ENCODE data around the gene CASP7.

DNA sequence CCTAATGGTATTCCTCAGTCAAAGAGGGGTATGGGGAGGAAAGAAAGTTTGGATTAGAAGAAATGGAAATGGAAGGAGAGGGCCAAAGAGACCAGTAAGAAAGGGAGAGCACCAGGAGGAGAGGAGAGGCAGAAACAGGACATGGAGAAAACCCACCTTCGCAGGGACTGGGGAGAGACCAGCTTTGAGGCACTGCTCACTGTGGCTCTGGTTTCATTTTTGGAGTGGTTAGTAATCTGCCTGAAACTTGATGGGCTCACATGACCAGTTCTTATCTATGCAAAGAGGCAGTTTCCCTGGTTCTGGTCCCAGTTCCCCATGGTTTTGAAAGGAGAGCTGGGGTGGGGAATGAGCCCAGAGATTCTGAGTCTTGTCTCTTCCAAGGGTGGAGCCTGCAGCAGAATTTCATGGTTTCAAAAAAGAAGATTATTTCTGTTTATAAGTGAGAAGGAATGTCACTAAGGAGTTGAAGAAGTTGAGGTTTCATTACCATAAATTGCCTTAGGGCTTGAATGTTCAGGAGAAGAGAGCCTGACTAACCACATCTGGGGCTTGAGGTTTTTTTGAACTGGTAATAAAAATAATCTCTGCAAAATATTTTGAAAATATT, 190.3 kb upstream of the HABP2 start:
- PRO-cap, result no peak
- RAMPAGE, long total RNA, 2 experiments, result no peak in any of the 2 experiments

GRCh38 chr10:113630787-113631393, 33.0 kb downstream of the NRAP start:
- PRO-cap, result no peak
- RAMPAGE, long total RNA, 2 experiments, result no peak in any of the 2 experiments

DNA sequence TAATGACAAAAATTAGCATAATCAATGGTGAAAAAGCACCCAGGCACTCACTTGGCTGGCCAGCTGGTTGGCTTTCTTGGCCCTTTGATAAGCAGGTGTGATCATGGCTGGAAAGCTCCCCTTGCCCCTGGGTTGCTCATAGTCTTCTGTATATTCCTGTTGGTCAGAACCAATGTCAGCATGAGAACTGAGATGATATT, 11.1 kb downstream of the NRAP start:
- PRO-cap, result no peak
- RAMPAGE, long total RNA, 2 experiments, result no peak in any of the 2 experiments

GRCh38 chr10:113679475-113680155, at the start of gene CASP7:
CASP7 (plus strand) TSS chr10:113679912.
- PRO-cap, result bidirectional peak, plus-strand start at chr10:113679629, minus-strand start at chr10:113679554; bidirectional peak, plus-strand start at chr10:113679912, minus-strand start at chr10:113679805
- RAMPAGE, long total RNA, 2 experiments, result start-site peak on the plus strand in 1 of 2 experiments, at chr10:113679609-113679917 at its widest, 25 to 50 reads per replicate

DNA sequence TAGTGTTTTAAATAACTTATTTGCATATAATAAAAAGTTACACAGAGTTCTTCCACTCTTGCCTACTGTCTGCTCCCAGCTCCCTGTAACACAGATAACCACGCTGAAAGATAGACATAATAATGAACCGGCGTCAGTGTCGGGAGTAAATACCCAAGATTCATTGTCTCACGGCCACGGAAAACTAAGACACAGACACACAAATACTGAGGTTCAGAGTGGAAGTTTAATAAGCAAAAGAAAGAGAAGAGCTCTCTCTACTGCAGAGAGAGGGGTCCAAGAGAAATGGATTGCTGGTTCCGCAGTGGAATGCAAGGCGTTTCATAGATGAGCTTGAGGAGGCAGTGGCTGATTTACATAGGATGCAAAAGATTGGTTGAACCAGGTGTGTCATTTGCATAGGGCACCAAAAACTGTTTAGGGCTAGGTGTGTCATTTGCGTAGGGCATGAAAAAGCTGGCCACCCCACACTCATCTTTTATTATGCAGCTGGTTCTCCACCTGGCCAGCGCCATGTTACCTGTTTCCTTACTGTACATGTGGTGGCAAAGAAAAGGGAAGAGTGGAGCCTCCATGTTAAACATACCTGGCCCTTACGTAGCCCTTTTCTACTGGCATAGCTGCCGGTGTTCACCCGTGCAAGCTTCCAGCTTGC, 32.9 kb downstream of the CASP7 start:
- PRO-cap, result no peak
- RAMPAGE, long total RNA, 2 experiments, result no peak in any of the 2 experiments

DNA sequence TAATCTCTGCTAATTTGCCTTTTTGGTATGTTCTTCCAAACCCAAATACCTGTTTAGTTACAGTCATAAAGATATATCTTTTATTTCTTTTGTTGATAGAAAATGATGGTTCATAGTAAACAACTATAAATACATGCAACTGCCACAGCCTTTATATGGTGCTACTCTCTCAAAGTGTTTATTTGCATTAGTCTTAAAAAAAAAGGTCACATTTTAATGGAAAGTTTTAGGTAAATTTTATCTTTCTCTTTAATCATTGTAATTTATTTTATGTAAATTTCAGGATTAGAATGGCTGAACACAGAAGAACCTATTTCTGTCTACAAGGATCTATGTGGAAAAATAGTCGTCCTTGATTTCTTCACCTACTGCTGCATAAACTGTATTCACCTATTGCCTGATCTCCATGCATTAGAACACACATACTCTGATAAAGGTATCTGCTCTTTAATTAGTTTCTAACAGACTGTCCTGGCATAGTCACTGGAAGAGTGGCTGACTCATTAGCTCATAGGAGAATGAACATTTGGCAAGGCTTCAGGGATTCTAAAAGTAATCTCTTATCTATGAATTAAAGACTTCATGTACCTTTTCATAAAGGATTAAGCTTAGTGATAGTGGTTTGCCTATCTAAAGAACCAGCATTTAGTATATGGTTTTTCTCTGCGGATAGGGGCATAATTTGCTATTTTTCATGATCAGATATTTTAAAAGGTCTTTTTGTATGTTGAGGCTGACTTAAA, 4.0 kb downstream of the NHLRC2 start:
- PRO-cap, result no peak
- RAMPAGE, long total RNA, 2 experiments, result no peak in any of the 2 experiments

DNA sequence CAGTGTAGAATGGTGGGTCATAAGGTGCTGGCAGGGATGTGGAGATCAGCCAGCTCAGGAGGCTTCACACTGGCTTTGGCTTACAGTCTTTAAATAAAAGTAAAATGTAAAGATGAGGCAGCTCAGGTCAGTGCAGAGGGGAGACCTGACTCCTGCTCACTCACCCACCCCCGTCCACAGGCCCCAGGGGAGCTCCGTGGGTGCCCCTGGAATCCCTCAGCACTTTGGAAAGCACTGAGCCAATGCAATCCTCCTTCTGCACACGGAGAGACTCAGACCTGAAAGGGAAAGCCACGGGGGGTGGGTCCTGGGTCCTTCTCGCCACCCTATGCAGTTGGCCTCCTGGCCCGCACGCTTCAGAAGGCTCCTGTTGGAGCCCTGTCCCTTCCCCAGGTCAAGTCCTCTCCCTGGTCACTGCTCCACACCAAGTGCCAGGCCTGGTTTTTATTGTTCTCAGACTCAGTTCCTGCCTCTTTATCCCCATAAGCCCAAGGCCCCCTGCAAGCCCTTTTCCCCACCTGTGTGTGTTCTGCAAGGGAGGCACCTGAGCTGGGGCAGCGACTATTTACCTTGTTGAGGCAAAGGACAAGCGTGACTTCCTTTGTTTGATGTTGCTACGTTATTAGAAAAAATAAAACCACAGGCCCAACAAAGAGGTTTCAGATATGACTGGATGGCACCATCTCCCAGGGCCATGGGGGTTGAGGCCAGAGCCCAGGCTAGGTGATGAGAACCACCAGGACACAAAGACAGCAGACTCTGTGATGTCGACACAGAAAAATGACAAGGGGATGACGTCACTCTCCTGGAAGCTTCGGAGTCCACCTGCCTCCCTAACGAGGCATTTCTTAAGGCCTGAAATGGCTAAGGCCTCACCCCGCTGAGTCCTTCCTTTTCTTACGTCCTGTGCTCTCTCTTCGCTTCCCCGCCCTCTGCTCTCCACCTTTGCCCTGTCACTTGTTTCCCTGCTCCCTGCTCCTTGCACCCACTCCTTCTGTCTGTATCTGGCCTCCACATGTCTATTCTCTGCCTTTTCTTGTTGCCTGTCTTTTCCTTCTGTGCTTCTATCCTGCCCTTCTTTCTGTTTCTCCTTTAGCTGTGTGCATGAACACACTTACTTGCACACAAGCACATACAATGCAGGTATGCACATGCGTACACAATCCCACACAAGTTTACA, 83.2 kb upstream of the ADRB1 start:
- PRO-cap, result no peak
- RAMPAGE, long total RNA, 2 experiments, result no peak in any of the 2 experiments

- PRO-cap, result no peak
- RAMPAGE, long total RNA, 2 experiments, result no peak in any of the 2 experiments
These were observed 3.2 kb downstream of the ADRB1 start for GRCh38 chr10:114046805-114047405.

DNA sequence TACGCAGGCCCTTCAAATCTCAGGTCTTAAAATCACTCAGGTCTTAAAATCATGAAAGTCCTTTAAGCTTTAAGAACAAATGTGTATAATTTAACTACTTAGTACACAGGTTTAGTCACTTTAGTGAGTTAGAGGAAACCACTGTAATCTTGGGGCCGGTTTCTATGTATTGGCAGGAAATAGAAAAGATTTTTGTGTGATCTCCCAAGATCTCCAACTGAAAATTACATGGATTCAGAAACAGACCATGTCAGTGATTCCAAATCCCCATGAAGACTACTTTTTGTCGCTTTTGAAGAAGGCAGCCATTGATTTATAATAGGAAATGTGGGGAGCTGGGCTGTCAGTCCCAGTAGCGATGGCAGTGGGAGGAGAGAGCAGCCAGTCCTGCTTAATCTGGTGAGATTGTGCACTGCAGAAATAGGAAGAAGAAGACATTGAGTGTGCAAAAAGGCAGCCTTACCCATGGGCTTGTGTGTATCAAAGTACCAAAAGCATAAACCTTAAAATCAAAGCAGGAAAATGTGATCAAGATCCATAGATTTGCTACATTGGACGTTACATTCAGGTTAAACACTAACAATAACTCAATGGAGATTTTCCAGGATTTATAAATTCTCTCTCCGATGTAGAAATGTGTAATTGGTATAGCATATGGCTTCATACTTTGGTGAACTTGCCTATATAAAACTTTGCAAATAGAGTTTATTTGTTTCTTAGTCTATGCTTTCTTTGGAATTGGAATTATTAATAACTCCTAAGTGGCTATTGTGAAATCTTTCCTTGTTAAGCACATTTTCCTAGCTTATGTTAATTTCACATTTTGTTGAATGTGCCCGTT, 4.8 kb downstream of the ADRB1 start:
- PRO-cap, result no peak
- RAMPAGE, long total RNA, 2 experiments, result no peak in any of the 2 experiments

DNA sequence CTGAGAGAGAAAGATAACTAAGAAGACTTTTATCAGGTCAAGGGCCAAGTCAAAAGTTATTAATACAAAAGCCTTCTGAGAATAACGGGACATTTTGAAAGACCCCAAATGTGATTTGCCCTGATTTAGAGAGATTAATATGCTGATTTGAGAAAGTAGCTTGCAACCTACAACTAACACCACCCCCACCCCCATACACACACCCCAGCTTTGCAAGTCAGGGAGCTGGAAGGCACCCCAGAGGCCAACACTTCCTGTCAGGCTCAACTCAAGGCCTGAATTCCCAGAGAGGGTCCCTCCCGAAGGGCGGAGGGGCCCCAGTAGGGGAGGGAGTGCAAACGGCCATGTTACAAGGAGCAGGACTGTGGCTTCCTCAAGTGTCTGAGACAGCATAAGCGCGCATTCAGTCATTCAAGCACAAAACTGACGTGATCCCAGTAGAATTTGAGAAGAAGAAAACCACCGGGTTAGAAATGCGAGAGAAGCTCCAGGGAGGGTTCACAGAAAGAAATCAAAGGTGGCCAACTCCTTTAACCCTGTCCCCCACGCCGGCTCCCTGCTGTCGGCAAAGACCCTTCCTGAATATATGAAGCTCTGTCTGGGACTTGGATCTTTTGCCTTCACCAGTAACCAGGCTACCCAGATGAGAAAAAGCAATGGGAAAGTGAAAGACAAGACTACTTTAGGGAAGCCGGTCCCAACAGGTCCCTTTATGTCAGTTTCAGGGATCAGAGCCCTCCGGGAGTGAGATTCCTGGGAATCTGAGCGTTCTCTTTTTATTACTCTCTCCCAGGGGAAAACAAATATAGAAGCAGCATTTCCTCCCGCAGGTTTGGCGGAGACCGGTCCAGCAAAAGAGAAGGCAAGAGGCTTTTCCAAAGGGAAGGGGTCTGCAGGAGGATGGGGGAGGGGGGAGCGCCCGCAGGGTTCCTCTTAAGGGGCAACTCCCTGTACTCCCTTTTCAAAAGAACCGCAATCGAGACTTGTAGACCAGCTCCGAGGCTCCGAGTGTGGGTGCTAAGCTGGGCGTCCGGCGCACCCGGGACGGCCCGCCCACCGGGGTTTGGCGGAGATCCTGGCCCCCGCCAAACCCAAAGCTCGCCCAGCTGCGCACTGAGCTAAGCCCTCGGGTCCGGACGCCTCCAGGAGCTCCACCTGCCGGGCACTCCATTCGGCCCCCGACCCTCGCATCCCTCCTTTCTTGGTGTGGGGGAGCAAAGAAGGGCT, 1.2 kb downstream of the AFAP1L2 start:
- PRO-cap, result no peak
- RAMPAGE, long total RNA, 2 experiments, result no peak in any of the 2 experiments

- PRO-cap, result no peak
- RAMPAGE, long total RNA, 2 experiments, result no peak in any of the 2 experiments
These were observed 23.2 kb upstream of the AFAP1L2 start for GRCh38 chr10:114427430-114428048.

DNA sequence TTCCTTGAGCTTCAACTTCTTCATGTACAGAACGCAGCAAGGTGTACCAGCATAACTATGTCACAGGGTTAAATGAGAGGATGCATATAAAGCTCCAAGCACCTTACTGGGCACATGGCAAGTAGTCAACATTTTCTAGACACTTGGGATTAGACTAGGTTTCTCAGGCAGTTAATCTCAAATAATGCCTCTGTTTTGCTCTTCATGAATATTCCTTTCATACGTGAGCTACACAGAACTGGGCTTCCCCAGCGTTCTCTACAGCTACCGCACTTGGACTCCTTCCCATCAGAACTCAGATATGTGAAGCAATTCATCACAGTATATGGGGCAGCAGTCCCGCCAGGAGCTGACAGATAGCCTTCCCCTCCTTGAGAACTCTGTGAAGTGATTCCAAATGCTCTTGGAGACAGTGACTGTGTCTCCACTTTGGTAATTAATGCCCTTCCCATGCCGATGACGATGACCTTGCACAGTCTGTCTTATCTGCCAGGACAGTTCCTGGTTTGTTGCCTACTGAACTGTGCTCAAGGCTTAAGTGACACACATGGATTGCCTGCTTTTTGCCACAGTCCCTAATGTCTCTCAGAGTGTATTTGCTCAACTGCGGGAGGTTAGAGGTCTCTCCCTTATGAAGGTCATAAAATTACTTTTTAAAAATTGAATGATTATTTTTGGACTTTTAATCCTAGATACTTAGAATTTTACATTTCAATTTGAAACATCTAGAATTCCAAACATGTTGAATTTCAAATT, 75.0 kb upstream of the AFAP1L2 start:
- PRO-cap, result unidirectional peak, minus-strand start at position 379 of the sequence
- RAMPAGE, long total RNA, 2 experiments, result no peak in any of the 2 experiments

DNA sequence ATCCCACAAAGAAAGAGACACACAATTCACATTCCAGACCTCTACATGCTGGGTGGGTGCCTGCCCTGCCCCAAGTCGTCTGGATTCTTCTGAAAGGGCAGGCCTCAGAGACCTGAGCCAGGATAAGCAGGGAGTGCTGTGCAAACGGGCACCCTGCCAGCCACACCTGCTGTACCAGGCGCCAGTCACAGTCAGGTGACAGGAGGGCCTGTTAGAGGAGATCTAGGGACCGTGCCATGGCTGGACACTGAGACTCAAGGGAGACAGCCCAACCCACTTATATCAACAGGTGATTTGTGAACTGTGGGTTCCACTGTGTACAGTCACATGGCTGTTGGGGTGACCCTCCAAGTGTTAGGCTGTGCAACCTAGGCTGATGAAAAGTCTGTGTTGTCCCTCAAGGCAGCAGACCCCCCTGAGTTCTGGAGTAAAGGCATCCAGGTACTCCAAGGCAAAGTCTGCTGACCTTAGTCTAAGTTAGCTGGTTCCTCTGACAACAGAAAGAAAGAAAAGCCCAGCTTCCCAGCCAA, 103.2 kb upstream of the AFAP1L2 start:
- PRO-cap, result no peak
- RAMPAGE, long total RNA, 2 experiments, result no peak in any of the 2 experiments

- PRO-cap, result unidirectional peak, minus-strand start at chr10:114526557; unidirectional peak, minus-strand start at chr10:114526589; unidirectional peak, minus-strand start at chr10:114526910
- RAMPAGE, long total RNA, 2 experiments, result start-site peak on the minus strand in 1 of 2 experiments, at chr10:114526834-114526907 at its widest, 287 reads per replicate
These were observed 122.3 kb upstream of the AFAP1L2 start for GRCh38 chr10:114526137-114527493.

GRCh38 chr10:114541382-114542083, 116.5 kb downstream of the ABLIM1 start:
- PRO-cap, result no peak
- RAMPAGE, long total RNA, 2 experiments, result no peak in any of the 2 experiments

DNA sequence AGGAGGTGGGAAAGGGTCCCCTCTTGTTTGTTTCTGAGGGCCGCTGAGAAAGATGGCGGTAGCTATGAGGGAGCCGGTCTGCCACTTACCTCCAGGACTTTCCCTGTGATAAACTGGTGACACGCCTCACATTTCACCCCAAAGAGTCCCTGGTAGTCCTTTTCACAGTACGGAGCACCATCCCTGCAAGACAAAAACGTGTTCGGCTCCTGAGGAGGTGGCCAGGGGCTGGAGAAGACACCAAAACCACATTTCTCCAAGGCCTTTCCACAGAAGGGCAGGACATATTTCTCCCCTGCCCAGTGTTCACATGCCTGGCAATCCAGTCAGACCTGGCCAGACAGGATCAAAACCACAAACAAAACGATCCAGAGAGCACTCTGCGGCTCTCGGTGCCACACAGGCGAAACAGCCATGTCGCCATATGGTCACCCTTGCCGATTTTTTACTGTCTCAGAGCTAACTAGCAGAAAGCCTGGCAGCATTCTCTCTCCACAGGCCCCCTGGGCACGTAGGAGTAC, 113.1 kb downstream of the ABLIM1 start:
- PRO-cap, result no peak
- RAMPAGE, long total RNA, 2 experiments, result no peak in any of the 2 experiments

DNA sequence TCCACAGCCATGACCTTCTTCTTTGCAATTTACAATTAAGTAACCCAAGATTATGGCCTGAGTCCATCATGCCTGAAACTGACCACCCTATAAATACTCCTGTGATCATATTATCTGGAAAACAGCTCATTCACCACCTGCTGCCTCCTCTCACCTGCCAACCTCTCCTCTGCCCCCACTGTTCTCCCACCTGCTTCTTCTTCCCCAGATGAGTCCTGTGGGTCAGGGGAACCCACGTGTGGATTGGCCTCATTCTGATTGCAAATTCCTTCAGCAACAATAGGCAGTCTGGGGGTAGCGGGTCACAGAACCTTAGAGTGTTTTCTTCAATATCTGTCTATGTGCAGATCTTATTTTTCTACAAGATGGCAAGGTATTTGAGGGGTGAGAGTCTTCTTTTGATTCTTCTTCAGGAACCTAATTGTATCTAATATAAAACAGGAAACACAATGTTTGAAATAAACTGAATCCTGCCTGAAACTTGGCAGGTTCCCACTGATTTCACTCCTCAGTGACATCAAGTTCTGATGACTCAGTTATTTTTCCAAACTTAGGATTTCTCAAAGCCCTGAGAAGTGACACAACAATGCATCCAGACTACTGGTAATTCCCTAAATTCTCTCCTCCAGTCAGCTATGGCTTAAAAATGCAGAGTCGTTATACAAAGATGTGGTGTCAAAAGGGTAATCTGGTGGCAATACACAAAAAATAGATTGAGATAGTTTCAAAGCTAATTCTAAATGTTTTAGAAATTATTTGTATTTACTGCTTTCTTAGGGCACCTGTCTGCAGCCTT, 81.1 kb downstream of the ABLIM1 start:
- PRO-cap, result no peak
- RAMPAGE, long total RNA, 2 experiments, result no peak in any of the 2 experiments

GRCh38 chr10:114623555-114623772, 34.6 kb downstream of the ABLIM1 start:
- PRO-cap, result no peak
- RAMPAGE, long total RNA, 2 experiments, result no peak in any of the 2 experiments

DNA sequence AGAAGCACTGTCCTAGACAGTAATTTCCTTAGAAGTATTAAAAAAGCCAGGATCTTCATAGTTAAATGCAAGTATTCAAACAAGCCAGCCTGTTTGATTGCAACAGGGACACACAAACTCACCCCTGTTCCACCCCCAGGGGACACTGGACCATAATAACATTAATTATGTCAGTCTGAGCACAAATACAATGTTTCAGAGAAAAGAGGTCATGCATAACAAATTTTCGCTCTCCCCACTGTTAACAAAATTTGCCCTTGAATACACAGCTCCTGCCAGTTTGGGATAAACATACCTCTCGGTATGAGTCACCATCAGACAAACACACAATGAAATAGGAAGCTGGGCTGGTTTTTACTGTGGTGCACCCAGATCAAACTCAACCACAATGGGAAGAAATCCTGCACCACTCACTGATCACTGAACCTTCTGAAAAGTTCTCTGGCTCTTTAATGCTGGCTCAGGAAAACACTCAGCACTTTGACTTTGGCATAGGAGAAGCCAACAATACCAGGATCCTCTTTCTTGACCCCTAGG, 34.2 kb downstream of the ABLIM1 start:
- PRO-cap, result no peak
- RAMPAGE, long total RNA, 2 experiments, result no peak in any of the 2 experiments

DNA sequence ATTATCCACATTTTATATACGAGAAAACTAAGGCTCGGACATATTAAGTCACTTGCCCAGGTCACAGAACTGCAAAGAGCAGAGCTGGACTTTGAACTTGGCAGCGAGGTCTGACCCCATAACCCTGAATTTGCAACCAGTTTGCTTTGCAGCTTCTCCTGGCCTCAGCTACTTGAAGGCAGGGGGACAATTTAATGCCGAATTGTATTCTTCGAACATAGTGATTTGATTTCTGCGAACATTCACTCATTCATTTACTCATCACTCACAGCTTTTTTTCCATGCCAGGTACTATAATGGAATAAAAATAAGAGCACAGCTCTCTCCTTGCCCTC, 7.2 kb downstream of the ABLIM1 start:
- PRO-cap, result no peak
- RAMPAGE, long total RNA, 2 experiments, result no peak in any of the 2 experiments

Measured in breast epithelium (tissue), 2 donors.